Epidermal melanocyte (primary cell): ENCODE measurements around a stretch of chr1.

DNA sequence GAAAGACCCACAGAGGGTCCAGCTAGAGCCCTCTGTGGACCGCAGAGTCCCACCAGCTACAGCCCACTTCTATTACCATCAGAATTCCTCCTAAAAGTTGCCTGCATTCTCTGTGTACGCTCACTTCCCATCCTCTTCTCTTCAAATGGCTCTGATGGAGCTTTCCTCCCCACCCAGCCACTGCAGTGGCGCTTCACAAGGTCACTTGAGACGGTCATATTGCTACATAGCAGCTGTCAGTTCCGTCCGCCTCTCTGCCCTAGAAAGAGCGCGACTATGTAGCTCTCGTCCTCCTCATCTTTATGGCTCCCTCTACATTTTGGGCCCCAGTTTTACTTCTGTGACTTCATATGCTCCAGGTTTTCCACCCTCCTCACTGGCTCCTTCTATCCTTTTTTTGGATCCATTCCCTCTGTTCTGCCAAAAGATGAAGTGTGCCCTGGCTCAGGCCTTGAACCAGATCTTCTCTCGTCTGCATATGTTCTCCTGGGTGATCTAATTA lies 606 bp upstream of the ZNF692 start:
- RRBS, result no CpG with 5 or more reads among the region's 10 CpGs